Karpas-422 (cell line): ENCODE measurements around a stretch of chr14.

- PRO-cap = no peak
- RAMPAGE, long total RNA = no peak
Measured at GRCh38 chr14:106846095-106846621, 1319.8 kb downstream of the TMEM121 start.

- PRO-cap = no peak
- RAMPAGE, long total RNA = no peak
Measured at GRCh38 chr14:106872311-106873445, 1346.3 kb downstream of the TMEM121 start.